Retinal pigment epithelial cell (primary cell): ENCODE measurements around a stretch of chr21.

DNA sequence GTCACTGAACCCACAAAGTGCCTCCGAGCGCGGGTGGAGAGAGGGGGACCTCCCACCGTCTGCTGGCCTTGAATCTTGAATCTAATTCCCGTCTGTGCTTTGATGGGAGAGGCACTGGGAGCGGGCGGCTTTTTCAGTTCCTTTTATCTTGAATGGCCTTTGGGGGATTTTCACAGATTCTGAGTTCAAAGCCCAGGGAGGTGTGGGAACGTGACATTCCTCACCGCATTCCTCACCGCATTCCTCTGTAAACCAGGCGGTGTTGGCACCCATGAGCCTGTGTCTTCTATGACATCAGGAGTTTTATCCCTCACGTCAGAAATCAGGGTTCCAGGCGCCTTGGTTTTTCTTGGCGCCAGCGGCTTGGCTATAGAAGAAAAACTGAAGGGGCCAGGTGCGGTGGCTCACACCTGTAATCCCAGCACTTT, 39.2 kb upstream of the COL18A1 start:
- RRBS, result no CpG with 5 or more reads among the region's 16 CpGs

- RRBS, result 2% methylated on average over 44 of the region's 93 CpGs
Measured at GRCh38 chr21:45405765-45406802, 1.1 kb downstream of the COL18A1 start.

DNA sequence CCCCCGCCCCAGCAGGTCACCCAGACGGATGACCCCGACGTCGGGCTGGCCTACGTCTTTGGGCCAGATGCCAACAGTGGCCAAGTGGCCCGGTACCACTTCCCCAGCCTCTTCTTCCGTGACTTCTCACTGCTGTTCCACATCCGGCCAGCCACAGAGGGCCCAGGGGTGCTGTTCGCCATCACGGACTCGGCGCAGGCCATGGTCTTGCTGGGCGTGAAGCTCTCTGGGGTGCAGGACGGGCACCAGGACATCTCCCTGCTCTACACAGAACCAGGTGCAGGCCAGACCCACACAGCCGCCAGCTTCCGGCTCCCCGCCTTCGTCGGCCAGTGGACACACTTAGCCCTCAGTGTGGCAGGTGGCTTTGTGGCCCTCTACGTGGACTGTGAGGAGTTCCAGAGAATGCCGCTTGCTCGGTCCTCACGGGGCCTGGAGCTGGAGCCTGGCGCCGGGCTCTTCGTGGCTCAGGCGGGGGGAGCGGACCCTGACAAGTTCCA, 63.4 kb downstream of the COL18A1 start:
- RRBS, result no CpG with 5 or more reads among the region's 29 CpGs

DNA sequence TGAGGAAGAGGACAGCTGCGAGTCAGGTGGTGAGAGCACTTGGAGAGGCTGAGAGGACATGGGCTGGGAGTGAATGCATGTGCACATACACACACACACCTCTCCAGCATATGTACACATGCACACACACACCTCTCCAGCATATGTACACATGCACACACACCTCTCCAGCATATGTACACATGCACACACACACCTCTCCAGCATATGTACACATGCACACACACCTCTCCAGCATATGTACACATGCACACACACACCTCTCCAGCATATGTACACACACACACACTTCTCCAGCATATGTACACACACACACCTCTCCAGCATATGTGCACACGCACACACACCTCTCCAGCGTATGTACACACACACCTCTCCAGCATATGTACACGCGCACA, 58.5 kb downstream of the SLC19A1 start:
- RRBS, result no CpG with 5 or more reads among the region's 5 CpGs

DNA sequence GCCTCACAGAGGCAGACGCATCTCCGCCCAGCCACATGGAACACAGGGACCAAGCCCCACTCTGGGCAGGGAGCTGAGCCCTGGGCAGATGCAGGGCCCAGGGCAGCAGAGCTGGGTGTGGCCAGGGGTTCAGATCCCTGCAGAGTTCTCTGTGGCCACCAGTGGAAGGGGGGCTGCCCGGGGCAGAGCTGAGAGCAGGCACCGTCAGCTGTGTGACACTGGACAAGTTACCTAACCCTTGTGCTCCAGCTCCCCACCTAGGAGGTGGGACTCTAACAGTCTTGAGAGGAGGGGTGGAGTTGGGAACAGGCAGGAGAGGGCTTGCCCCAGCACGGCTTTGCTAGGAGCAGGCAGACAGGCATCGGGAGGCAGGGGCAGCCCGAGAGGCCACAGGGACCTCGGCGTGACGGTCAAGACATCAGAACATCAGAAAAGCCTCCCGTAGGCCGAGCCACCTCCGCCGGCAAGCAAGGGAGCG, 50.4 kb downstream of the SLC19A1 start:
- RRBS, result no CpG with 5 or more reads among the region's 15 CpGs

DNA sequence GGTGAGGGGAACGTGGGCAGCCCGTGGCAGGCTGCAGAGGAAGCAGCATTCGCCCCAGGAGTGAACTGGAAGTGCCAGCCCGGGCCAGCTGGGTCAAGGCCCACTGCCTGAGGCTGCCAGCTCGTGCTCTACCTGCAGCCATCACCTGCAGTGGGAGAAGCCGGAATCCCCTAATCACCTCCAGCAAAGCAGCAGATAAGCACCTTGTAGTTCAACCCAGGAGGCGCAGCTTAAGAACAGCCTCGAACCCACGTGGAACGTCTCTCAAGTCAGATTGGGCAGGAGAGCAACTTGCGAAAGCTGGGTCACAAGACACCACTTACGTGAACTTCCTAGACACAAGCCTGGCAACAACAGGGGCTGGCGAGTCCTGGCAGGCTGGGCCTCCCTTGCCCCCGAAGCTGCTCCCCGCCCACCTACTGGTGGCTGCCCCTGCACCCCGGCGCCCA, 6.6 kb downstream of the SLC19A1 start:
- RRBS, result 67% methylated on average over 2 of the region's 17 CpGs

DNA sequence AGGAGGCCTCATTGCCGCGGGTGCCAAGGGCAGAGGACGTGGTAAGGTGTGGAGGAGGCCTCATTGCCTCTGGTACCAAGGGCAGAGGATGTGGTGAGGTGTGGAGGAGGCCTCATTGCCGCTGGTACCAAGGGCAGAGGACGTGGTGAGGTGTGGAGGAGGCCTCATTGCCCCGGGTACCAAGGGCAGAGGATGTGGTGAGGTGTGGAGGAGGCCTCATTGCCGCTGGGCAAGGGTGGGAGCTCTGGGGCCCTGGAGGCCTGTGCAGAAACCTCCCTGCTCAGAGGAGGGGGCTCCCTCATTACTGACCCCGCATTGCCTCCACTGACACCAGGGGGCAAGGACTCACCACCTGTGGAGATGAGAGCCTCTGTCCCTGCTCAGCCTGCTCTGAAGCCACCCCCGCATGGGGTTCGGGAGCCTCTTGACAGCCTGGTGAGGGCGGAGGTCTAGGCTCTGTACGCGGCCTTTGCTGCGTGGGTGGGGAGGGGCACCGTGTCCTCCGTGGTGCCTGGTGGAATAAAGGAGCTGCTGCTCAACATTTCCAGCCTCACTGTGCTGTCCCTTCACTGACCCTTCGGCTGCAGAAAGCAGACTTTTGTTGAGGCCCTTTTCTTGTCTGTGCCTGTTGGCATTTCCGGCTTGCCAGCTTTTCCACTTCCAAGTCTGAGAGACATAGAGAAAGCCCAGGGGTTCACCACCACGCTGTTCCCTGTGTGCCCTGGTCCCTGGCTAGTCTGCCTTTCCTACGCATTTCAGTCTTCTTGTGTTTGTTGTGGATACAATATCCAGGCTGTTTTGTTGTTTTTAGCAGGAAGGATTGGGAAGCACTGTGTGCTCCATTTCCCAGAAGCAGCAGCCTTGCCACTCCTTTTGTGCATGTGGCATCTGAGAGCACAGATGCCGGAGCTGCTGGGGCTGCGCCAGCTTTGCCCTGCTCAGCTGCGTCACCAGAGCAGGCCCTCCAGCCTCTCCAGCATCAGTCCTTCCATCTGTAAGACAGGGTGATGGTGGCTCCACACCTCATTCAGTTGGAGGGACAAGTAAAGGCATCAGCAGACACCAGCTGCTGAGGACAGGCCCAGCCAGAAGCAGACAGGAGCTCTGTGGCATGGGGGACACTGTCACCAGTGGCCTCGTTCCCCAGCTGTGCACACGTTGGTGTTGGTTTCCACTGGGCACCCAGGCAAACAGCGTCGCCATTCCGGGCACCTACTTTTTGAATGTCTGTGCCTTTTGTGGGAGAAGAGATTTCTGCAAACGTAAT, 94.7 kb upstream of the COL6A1 start:
- RRBS, result no CpG with 5 or more reads among the region's 29 CpGs

- RRBS, result no CpG with 5 or more reads among the region's 13 CpGs
Measured at GRCh38 chr21:45917063-45917539, 64.5 kb upstream of the COL6A1 start.

DNA sequence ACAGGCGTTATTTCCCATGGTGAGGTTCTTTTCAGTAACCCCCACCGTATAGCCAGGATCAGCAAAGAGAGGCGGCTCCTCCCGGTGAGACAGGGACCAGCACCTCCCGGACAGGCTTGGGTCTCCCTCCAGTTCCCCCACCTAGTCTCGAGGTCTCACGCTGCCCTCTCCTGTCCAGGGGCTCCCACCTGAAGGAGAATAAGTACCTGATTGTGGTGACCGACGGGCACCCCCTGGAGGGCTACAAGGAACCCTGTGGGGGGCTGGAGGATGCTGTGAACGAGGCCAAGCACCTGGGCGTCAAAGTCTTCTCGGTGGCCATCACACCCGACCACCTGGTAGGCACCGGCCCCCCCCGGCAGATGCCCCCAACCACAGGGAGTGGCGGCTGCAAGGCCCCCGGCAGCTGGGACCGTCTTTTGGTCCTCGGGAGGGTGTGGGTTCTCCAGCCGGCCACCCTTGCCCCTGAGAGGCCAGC, 4.8 kb downstream of the COL6A1 start:
- RRBS, result 88% methylated on average over 5 of the region's 20 CpGs

DNA sequence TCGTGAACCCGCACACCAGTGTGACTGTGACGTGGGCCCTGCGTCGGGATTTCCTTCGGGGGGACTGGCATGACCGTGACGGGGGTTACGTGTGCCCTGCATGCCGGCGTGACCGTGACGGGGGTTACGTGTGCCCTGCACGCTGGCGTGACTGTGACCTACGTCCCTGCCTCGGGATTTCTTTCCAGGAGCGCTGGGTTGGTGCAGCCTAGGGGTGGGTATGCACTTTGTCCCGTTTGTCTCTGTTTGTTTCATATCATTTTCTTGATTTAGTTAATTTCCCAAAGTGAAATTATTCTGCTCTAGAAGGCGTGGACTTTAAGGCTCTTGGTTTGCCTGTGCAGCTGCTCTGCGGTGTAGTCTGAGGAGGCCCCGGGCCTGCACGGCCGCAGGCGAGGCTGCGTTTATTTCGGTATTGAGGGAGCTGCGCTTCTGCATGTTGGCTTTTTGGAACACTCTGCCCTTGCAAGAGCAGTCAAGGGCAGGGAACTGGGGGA, 3.0 kb downstream of the FTCD start:
- RRBS, result no CpG with 5 or more reads among the region's 29 CpGs

- RRBS, result no CpG with 5 or more reads among the region's 9 CpGs
Measured at GRCh38 chr21:46243131-46243848, 14.7 kb upstream of the LSS start.

DNA sequence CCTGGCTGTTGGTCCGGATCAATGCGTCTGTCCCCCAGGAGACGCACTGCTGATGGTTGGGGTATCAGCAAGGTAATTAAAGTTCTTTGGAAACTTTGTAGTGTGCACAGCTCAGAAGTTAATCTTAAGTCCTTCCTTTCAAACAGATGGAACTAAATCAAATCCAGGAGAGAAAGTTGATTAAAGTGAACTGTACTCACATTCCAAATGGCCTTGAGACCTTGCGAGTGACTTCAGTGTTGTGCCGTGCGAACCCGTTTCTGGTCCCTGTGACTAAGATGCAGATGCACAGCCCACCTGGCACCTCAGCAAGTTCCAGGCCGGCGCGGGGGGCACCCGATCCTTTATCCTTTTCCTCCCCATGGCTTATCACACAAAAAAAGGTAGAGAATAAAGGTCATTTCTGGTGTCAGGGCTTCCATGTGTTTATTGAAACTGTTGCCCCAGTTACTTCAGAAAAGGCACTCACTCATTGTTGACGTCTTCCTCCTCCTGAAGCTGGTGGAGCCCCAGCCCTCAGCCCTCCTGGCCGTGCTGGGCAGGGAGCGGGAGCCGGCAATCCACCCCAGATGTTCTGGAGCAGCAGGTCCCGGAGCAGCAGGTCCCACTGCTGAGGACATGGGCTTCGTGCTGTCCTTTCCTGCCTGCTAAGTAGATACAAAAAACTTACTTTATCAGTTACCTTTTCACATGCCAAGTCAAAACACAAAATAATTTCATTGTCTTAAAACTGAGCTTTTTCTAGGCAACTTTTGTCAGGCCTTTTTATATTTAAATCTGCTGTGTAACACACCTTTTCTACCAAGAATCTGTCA, 53.0 kb downstream of the PCNT start:
- RRBS, result no CpG with 5 or more reads among the region's 17 CpGs

DNA sequence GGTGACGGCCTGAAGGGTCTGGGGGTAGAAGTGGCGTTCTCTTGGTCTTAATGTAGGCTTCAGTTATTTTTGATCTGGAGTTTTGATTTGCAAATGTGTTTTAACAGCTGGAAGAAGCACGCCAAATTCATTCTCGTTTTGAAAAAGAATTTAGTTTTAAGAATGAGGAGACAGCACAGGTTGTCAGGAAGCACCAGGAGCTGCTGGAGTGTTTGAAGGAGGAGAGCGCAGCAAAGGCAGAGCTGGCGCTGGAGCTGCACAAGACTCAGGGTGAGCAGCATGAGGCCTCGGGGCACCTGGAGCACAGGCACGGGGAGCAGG, 66.6 kb downstream of the PCNT start:
- RRBS, result no CpG with 5 or more reads among the region's 8 CpGs